ENCODE data around the gene RTP3.

GRCh38 chr3:45911749-45912360 is 25.5 kb downstream of the CCR9 start:
- PRO-cap, result no peak

DNA sequence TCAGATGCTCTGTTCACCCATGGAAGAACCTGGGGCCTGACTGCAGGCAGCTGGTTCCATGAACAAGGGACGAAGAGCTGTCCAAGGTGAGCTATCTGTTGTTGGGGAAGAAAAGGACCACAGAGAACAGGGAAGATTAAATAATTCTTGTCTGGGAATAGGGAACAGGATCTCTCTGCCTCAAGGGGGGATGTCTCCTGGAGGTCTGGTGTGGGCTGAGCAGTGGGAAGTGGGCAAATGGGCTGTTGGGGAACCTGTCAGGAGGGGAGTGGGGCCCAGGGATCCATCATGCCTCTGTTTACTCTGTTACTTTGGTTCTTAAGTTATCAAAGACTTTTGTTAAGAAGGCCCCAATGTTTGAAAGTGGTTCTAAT is 22.8 kb upstream of the CXCR6 start:
- PRO-cap, result no peak

DNA sequence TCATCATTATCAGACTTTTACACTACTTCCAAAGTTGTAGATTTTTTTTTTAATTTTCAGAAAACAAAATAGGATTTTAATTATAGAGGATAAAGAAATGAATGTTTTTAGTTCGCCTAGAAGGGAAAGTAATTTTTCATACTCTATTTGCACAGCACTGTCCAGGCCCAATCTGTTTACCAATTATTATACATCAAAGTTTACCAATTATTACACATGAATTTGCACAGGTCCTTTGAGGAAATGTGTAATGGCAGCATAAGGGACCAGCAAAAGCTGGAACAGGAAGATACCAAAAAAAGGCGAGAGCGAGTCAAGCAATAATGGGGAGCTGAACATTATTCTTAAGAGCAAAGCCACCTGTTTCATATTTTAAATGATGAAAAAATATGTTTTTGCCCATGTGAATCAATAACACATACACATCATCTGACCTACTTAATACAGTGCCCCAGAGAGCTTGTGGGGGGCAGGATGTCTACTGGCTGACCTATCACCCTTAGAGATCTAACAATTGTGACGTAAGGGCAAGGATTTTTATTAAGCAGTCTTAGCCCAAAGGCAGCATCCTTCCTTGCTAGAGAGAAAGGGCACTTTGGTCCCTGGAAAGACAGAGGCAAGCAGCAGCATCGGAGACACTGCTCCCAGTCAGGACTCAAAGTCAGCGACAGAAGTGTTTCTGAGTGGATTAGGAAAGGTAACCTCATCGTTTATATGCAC is 1.4 kb downstream of the CXCR6 start:
- PRO-cap, result no peak

DNA sequence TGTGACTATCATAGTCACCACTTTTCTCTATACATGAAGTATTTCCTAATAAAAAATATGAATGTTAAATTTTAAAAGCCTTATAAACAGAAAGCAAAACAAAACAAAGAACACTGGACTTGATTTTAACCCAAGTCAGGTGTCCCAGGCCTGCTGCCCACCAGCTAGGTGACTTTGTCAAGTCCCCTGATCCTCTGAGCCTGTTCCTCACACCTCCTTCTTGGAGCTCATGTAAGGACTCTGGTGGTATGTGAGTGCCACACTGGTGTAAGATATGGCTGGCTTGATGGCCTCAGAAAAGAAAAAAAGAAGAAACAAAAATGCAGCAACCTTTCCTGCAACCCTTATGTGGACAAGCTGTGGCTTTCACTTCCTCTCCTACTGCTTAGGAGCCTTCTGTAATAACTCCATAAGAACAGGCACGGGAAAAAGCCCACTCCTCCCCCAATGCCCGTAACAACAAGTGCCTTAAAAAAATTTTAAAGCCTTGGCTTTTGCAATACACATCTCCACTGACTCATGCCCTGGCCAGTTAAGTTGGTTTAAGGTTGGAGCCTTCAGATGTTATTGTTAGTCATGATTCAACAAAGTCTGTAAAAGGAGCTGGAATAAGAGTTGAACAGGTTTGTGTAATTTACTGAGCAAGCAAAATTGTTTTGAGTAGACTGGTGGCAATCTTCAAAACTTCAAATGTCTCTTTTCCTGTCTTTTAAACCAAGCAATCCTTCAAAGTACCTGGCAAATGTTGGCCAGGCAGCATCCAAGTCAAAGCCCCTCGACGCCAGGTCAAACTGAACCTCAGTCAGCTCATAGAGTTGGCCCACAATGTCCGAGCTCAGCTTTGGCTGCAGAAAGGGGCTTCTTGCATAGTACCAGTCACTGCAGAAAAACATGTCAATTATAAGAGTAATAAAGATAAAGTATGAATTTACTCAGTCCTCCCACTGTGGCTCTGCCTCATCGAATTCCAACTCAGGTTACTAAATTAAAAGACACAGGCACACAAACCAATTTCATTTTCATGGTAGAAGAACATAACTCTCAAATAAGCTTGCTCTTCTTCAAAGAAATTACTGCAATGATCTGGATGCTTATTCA is 22.9 kb downstream of the FYCO1 start:
- PRO-cap, result no peak

- PRO-cap, result no peak
Observed at GRCh38 chr3:45984494-45985074, 11.0 kb downstream of the FYCO1 start.

DNA sequence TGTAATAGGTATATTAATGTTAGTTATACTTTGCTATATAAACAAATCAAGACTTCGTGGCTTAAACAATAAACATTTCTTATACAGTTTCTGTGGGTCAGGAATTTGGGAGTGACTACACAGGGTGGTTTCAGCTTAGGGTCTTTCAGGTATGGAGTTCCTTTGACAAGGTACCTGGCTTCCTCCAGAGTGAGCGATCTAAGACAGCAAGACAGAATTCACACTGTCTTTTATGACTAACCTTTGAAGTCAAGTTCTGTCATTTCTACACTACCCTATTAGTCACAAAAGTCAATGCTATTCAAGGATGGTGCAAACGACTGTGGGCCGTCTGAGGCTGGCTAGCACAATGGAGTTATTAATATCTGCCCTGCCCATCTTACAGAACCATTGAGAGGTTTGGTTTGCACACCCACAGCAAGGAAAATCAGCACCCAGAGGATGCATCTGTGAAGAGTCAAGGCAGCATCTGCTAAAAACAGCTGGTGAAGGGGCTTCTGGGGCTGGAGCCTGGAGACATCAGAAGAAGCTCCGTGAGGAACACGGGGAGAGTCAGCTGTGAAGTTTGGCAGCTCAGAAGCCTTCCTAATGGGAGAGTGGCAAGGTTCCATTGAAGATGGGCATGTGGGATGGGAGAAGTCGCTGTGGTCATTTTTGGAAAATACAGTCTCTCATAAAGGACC is 62.9 kb upstream of the XCR1 start:
- PRO-cap, result no peak

- PRO-cap, result no peak
Observed at GRCh38 chr3:46206197-46206637, 1.9 kb downstream of the CCR1 start.

- PRO-cap, result no peak
Observed at GRCh38 chr3:46206638-46207083, 1.5 kb downstream of the CCR1 start.

DNA sequence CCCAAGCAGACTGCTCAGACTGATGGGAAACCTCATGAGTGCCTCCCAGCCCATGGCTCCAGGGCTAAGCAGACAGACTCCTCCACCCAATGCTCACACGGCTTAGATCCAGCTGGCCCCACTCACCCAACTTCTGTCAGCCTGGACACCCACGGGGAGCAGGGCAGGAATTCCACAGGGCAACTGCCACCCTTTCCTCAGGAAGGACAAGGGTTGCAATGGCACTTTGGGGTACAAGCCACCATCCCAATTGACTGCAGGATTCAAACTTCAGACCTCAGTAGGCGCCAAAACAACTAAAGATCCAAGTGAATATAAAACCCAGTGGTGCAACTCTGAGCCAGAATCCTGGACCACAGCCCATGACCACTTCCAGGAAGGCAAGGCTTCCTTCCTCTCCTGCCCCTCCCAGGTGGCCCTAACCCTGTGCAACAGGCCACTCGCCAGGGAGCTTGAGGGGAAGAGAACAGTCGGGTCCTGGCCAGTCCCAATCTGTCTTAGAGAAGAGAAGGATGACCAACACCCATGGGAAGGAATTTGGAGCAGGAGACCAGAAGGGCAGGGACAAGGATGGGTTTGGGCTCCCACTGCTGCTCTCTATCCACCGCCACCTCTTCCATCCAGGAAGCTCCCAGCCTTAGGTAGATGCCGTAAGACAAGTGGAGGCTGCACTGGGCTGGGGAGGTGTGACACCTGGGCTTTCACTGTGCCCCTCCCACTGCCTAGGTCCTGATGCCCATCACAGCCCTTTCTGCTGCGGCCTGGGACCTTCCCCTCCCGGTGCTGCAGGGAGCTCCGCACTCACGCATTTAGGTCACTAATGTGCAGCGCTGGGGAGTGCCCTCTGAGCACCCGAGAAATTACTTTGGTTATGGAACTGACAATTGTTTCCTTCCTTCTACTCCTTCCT is 1.1 kb downstream of the LTF start:
- PRO-cap, result no peak

DNA sequence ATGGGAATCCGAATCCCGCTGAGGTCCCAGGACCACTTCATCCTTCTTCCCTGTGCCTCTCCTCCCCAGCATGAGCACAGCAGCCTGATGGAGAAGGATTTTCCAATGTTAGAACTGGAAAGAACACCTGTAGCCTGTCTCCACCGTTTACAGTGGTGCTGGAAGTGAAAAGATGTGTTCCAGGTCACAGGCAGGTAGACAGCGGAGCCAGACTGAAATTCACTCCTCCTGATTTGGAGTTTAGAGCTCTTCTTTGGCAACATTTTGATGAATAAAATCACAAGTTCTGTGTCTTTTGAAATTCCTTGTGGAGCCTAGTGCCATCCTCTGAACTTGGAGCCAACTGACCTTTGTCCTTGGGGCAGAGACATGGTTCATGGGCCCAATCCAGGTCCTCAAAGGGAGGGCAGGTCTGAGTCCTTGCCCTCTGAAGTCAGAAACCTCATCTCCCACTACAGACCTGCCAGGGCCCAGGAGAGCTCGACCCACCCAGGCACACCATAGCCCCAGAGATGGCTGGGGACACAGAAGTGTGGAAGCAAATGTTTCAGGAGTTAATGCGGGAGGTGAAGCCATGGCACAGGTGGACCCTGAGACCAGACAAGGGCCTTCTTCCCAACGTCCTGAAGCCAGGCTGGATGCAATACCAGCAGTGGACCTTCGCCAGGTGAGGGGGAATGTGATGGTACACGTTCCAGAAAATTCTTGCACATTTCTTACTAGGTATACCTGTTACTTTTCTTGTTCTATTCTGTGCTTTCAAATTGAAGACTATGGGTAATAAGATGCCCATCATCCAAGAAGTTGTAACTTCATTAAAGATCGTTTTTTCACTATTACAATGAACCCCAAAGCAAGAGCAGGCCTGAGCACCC is at the start of gene RTP3:
RTP3 (plus strand) TSS at position 426 of the 875 bp plus-strand sequence.
- PRO-cap, result no peak

- PRO-cap, result no peak
Observed at GRCh38 chr3:46498763-46499374, 1.1 kb downstream of the RTP3 start.

GRCh38 chr3:46628851-46629443 is 16.6 kb downstream of the FAM240A start:
- PRO-cap, result no peak

DNA sequence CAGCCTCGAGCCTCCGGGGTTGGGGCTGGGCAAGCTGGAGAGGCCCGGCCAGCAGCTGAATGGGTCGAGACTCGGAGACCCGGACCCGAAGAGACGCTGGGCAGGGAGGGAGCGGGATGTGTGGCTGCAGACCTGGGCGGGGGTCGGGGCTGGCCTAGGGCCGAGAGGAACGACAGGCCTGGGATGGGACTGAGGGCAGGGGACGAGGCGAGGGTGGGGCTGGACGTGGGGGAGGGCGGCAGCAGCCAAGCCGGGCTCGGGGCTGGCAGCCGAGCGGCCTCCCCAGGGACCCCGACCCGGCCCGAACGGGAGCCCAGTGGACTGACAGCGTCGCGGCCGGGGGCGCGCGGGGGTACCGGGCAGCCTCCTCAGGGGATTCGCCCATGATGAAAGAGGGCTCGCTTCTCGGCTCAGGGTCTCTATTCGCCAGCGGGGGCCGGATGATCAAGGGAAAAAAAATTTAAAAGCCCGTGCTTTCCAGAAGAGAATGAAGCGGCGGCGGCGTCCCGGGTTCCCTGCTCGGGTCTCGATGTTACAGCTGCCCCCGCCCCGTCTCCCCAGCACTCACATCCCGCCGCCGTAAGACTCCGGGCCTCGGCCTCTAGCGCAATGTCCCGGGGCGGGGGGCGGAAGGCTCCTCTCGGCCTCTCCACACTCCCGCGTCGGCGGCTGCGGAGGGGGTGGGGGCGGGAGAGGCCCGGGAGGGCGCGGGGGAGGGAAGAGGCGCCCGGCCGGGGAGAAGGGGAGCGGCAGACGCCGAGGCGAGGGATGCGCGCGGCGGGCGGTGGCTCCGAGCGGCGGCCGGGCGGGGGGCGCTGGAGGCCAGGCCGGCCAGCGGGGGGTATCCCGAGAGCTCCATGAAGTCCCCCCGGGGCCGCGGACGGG is 4.2 kb downstream of the PTH1R start:
- PRO-cap, result no peak

- PRO-cap, result no peak
Observed at GRCh38 chr3:46995261-46996226, 16.1 kb downstream of the NBEAL2 start.

DNA sequence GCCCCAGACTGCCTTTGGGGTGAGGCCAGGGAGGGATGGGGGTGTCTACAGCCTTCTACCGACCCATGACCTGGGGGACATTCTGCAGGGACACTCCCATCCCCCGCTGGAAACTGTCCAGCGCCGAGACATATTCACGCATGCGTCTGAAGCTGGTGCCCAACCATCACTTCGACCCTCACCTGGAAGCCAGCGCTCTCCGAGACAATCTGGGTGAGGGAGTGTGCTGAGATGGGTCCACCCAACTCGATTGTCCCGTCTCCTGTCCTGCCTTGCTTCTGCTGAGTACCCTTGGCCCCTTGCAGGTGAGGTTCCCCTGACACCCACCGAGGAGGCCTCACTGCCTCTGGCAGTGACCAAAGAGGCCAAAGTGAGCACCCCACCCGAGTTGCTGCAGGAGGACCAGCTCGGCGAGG is 23.4 kb downstream of the NBEAL2 start:
- PRO-cap, result no peak

- PRO-cap, result no peak
Observed at GRCh38 chr3:47161360-47161753, 2.6 kb downstream of the SETD2 start.

- PRO-cap, result no peak
Observed at GRCh38 chr3:47163059-47163496, 835 bp downstream of the SETD2 start.

- PRO-cap, result bidirectional peak, plus-strand start at chr3:47164680, minus-strand start at chr3:47164587; bidirectional peak, plus-strand start at chr3:47164798, minus-strand start at chr3:47164823
Observed at GRCh38 chr3:47164626-47165006, 703 bp upstream of the SETD2 start.

DNA sequence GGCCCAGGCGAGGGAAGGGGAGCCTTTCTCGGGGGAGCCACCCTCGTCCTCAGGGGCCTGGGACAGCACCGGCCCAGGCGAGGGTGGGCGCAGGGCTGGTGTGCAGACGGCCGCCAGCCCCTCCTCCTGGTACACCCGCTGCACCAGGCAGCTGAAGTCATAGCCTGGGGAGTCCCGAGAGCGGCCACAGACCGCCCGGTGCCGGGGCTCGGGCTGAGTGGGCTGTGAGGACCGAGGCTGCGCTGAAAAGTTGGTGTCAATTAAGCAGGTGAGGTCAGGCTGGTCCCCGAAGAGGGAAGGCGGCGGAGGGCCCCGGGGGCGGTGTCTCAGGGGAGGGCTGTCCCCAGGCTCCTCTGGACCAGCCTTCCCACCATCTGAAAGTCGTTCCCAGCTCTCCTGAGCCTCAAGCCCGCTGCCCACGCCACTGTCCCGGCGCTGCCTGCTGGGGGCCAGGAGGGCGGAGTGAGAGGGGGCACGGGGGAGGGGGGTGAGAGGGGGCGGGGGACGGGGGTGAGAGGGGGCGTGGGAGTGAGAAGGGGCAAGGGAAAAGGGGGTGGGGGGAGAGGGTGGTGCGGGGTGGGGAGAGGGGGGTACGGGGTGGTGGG is 36.7 kb downstream of the PTPN23 start:
- PRO-cap, result no peak

GRCh38 chr3:47420594-47421475 is 40.0 kb downstream of the PTPN23 start:
- PRO-cap, result unidirectional peak, plus-strand start at chr3:47421117

Data from endodermal cell (in vitro differentiated cells).